Left lung (tissue), 1 donor: ENCODE measurements around the gene BRIX1.

DNA sequence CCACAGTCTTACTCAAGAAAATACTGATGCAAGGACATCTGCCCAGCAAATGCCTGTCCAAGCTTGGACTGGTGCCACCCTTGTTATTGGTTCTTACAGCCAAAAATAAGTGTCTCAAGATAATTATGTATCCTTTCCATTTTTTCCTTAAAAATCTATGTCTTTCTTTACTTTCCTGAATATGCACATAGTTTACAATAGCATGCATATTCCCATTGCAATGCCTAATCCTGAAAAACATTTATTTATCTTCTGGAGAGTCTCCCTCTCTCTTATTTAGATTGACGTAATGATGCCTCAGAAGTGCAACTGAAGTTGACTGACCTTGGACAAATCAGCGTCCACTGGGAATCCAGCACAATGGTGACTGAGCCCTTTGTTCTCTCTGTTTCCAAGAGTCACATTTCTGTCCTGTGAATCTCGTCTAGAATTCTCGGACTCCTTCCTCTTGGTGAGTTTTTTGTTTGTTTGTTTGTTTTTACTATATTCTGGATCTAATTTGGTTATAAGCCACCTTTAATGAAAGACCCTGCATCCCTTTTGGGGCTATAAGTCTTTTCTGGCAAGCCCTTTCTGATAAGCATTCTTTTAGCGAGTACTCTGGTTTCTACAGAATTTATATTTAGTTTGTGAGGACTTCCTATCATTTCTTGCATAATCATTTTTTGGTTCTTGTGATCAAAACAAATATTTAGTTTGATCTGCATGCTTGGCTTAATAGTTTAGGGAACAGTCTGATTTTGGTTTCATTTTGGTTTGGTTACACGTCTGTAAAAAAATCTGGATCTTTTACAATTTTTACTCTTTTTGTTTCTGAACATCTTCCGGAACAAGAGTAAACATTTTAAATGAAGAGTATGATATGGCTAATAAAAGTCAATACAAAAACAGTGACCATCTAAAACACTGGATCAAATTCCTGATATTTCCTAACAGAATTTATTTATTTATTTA lies 1074.6 kb downstream of the CDH9 start:
- PRO-cap = no peak

- PRO-cap = no peak
These were observed 1915.7 kb upstream of the CDH9 start for GRCh38 chr5:28954113-28954453.

DNA sequence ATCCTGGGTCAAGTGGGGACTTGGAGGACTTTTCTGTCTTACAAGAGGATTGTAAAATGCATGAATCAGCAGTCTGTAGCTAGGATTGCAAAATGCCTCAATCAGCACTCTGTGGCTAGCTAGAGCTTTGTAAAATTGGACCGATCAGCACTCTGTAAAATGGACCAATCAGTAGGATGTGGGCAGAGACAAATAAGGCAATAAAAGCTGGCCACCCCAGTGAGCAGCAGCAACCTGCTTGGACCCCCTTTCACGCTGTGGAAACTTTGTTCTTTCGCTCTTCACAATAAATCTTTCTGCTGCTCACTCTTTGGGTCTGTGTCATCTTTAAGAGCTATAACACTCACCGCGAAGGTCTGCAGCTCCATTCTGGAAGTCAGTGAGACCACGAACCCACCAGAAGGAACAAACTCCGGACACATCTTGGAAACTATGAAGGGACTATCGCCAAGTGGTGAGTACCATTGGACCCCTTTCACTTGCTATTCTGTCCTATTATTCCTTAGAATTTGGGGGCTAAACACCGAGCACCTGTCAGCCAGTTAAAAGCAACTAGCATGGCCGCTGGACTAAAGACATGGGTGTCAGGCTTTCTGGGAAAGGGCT lies 995.6 kb upstream of the CDH6 start:
- PRO-cap = no peak

DNA sequence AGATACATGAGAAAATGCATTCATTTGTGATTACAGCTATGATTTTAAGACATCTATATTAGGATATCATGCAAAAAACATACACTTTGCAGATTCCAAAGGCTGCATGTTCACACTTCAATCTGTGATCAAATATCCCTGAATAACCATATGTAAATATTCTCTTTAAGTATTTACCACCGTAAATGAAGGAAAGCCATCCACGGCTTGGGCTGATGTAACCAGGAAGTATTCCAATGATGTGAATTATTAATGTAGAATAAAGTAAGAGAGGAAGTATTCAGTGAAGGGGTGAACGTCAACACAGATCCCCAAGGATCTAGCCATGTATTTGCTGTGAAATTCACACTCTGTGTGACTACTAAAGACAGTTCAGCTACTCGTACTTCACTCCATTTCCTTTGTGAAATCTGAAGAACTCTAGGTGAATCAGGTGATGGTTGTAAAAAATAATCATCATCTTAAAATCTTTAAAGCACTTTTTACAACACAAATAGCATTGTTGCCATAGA lies 75.2 kb downstream of the CDH6 start:
- PRO-cap = no peak

DNA sequence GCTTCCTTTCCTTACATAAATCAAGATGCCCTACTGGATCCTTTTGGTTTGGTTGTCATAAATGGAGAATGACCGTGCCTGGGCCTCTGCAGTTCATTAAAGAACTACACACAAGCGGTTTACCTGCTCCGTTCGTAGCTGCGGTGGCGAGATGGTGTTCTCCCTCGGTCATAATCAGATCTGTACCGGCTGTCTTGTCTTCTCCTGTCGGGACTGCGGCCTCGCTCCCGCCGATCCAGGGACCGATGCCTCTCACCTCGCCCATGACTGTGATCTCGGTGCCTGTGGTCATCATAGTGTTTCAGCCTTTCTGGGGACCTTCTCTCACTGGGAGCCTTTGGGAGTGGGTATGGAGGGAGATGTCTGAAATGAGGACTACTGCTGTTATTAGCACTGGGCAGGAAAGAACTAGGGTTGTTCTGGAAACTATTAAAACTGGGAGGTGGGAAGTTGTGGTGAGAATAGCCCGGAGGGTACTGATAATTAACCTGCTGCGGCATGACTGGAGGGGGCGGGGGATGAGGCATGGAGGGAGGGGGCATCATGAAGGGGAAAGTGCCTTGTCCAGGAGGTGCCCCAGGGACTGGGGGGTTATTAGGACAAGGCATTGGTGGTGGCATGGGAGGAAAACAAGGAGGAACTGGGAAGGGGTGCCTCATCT lies 5.8 kb downstream of the DROSHA start:
- PRO-cap = no peak

DNA sequence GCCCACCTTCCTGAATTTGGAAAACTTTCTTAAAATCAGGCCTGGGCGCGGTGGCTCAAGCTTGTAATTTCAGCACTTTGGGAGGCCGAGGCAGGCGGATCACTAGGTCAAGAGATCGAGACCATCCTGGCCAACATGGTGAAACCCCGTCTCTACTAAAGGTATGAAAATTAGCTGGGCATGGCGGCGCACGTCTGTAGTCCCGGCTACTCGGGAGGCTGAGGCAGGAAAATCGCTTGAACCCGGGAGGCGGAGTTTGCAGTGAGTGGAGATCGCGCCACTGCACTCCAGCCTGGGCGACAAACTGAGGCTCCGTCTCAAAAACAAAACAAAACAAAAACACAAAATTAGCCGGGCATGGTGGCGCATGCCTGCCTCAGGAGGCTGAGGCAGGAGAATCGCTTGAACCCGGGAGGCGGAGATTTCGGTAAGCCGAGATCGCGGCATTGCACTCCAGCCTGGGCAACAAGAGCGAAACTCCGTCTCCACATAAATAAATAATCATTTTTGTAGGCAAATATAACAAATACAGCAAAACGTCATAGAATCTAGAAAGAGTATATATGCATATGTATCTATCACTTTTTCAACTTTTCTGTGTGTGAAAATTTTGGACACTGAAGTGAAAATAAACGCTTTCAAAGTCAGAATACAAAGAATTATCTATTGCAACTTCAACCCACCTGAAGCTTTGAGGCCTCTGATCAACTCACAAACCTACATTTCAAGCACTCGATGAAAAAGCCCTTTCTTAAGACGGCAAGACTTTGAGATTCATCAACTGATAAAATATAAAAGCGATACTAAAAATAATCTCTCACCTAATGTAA lies 1.5 kb downstream of the GOLPH3 start:
- PRO-cap = bidirectional peak, plus-strand start outside the sequence, minus-strand start at position 713 of the sequence

- PRO-cap = no peak
These were observed 59.7 kb upstream of the GOLPH3 start for GRCh38 chr5:32233421-32234642.

DNA sequence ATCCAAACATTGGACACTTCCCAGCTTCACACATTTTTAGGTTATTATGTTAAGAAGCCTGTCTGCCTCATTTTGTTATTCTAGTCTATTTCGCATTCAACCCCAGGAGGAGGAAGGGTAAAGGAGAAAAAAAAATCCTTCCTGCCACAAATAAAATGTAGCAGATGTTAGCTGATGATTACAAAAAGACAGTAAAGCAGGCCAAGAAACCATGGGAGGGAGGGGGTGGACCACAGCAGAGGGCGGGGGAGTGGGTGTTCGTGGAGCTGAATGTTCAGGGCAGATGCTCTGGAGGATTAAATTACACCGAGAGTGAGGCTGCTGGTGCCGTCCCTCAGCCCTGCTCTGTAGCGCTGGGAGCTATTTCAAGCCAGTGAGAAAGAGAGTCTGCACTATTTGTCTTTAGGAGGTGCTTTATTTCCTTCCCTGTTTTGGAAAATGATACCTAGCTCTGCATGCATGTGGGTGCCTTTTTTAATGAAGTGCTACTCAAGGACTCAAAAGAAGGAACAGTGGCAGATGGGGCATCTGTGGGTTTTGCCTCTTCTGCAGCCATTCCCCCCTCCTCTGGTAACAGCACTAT lies 60.7 kb upstream of the ZFR start:
- PRO-cap = no peak

DNA sequence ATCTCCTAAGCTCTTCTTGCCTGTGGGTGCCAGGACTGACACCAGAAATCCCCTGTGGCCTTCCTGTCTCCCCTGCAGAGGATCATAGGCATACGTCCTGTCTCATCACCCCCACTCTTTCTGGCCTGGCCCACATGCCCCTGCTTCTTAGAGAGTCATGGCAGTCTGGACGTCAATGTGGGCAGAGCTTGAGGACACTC lies 67.2 kb upstream of the ZFR start:
- PRO-cap = no peak

GRCh38 chr5:32537330-32537972 lies 47.9 kb upstream of the SUB1 start:
- PRO-cap = no peak

DNA sequence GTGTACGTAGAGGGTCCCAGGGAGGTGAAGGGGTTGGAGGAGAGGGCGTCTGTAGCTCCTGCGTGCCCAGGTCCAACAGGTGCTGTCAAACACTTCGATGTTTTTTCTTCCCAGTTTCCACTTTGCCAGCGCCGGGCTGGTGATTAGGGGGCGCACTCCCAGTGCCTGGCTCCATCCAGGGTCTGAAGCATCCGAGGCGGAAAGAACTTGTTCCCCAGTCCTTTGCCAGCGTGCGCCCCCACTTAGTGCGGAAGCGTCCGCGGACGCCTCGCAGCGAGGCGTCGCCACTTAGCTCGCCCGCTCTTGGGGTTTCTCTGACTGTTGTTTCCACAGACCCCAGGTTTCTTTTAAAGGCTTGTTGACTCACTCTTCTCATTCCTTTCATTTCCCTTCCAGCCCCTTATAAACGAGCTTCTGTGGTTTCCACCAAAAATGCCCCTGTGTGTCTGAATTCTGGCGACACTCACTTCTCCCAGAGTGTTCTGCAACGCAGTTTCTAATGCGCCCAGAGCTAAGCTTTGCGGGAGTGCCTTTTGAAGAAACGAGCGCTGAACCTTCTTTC lies 1.7 kb downstream of the NPR3 start:
- PRO-cap = no peak

DNA sequence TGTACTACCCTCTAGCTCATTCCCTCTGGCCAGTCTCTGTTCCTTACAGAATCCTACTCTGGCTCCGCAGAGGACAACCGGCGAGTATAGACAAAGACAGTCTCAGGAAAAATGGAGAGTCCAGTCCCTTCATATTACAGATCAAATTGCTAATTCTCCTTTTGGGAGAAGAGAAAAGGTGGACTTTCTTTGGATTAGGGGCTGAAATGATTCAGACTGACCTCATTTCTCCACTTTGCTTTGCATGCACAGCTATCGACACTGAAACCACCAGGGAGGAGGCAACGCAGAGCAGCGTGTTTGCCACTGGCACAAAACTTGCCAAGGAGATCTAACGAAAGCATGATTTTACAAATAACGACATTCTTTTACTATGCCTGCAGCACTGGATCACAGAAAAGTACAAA lies 279.6 kb downstream of the NPR3 start:
- PRO-cap = no peak

GRCh38 chr5:33239092-33239586 lies 201.6 kb upstream of the TARS1 start:
- PRO-cap = no peak

DNA sequence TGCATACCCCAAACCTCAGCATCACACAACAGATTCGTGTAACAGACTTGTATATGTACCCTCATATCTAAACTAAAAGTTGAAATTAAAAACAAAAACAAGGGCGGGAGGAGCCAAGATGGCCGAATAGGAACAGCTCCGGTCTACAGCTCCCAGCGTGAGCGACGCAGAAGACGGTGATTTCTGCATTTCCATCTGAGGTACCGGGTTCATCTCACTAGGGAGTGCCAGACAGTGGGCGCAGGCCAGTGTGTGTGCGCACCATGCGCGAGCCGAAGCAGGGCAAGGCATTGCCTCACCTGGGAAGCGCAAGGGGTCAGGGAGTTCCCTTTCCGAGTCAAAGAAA lies 104.7 kb upstream of the C1QTNF3 start:
- PRO-cap = no peak

- PRO-cap = no peak
These were observed 146.5 kb upstream of the C1QTNF3 start for GRCh38 chr5:34189234-34190241.

DNA sequence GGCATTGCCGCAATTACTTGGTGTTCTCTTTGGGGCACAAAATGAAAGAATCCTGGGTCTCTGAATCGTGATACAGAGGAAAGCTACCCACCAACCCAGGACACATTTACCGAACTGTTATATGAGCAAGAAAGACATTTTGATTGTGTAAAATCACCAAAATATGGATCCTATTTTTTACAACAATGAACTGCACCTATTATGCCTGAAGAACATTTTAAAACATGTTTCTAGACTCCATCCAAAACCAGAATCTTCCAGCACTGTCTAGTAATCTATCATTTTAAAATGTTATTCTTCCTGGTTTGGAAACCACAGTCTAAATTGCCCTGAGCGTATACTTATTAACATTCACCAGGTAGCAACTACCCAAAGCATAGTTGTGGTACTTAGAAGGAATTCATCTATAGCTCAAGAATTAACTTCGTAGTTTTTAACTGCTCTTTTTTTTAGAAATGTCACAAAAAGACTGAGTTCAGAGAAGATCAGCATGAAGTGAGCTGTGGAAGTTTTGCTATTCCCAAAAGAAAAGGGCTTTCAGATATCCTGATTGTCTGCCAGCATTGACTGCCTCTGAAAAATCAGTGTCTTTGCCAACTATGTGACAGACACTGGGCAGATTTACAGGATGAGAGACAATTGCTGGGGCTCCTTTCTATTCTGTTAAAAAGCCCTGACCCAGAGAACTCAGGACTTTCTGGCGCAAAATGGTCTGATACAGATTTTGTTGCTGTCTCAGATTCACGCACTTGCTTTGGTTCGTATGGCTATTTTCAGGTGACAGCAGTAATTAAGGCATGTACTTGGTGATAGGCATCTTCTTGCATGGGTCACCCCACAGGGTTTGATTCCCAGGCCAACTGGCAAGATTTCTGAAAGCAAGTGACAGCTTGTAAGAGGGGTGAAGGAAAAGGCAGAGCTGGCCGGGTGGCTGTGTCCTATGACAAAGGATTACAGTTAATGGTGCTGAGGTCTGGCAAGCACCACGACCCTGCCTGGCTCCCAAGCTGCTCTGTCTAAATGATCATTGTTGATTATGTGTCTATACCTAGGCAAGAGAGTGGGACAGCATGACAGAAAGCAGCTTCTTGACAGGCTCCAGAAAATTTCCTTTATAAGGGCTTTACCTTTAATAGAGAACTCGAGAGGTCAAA lies 152.5 kb upstream of the RAI14 start:
- PRO-cap = no peak

DNA sequence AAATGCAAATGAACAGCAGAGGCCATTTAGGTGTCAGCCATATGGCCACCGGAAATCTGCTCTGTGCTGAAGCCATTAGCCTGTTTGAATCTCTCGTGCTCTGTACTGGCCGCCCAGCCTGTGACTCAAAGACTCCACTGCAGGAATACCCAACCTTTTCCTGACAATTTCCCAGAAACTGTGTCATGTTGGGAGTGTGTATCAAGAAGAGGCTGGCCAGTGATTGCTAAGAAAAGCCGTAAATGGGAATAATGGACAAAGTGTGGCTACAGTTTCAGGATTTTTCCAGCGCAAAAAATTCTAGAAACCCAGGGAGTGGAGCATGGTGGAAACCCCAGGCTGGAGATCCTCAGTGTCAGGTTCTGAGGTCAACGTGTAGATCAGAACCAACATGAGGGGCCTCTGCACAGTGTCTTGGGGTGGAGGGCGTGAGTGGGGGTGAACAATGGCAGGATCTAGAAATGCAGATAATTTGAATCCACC lies 35.8 kb upstream of the RAI14 start:
- PRO-cap = no peak

GRCh38 chr5:34709727-34710418 lies 53.7 kb downstream of the RAI14 start:
- PRO-cap = no peak

DNA sequence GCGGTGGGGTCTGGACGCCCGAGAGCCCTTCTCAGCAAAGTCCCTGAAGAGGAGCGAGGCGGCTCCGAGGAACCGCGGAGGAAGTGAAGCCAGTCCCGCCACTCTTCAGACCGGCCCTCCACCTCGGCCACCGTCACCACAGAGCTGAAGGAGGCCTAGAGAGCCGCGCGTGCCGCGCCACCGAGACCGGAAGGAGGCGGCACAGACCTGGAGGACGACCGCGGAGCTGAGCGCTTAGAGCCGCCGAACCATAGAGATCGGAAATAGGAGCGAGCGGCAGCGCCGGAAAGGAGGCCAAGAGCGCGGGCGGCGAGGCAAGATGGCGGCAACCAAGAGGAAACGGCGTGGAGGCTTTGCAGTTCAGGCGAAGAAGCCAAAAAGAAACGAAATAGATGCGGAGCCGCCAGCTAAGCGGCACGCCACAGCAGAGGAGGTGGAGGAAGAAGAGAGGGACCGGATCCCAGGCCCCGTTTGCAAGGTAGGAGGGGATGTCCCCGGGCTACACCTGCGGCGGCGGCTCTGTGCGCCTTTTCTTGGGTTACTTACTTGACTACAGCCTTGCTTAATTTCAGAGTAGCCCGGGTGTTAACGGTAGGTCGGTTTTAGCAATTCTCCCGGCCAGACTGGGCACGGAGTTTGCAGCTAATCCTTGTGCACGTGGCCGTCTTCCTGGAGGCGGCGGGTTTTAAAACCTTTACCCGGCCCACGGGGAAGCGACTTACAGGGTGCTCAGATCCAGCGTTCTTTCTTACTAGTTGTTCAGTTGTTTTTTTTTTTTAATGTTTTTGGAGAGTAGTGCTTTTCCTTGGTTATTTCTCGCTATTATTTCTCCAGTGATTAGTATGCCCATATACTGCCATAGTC lies at the start of gene BRIX1:
TSS of gene BRIX1 (plus strand) at position 292 of the 864 bp plus-strand sequence.
- PRO-cap = bidirectional peak, plus-strand start at position 297 of the sequence, minus-strand start at position 85 of the sequence

GRCh38 chr5:34938751-34939137 lies 9.4 kb downstream of the DNAJC21 start:
- PRO-cap = no peak